ENCODE measurements around a stretch of chr7.

DNA sequence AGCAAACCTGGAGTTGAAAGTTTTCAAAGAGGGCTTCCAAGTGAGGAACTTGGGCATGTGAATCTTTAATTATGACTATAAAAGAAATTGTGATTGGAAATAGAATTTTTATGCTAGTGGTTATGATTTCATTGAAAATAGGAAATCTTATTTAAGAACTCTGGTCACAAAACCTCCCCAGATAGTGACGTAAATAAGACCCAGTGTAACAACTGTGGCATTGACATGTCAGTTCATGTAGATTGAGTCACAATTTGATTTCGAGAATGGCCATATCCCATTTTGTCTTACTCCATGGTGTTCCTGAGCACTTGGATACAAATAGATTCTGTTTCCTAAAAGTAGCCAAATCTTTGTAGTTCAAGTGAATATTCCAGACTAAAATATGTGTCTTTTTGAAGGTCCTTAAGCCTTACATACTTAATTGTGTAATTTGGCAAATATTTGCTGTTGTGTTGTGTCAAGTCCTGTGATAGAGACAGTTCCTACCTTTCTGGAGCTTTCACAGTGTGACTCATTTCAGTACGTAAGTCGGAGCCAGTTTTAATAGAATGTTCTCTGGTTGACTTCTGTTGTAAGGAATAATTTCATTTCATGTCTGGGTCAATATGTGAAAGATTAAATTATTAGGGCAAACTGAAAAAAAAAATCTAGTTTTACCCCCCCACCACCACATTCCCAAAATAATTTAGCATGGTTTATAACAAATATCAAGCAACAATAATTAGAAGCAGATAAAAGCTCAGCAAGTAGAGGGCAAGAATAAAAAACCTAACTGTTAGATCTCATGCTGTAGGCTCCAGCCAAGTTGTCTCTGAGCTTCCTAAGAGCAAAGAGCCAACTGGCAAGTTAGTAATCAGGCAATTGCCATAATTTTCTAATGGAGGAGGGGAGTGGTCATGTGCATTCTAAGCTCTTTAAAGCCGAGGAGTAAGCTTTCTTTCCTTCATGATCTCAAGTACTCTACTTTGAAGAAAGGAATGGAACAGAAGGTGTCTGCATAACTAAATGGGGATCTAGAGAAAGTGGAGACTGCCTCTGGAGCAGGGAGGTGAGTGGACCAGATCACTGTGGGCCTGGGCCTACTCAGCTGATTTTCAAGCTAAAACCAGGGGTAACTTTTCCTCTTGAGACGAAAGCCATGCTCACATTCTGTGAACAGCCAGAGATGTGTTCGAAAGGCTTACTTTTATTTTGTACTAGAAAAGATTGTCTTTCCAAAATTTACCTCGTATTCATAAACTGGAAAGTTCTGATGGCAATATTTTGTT is 37.4 kb upstream of the TOMM7 start:
- PRO-cap, 2 experiments, result no peak in any of the 2 experiments

- PRO-cap, 2 experiments, result no peak in any of the 2 experiments
These were observed 33.4 kb downstream of the HYCC1 start for GRCh38 chr7:22980564-22980967.

DNA sequence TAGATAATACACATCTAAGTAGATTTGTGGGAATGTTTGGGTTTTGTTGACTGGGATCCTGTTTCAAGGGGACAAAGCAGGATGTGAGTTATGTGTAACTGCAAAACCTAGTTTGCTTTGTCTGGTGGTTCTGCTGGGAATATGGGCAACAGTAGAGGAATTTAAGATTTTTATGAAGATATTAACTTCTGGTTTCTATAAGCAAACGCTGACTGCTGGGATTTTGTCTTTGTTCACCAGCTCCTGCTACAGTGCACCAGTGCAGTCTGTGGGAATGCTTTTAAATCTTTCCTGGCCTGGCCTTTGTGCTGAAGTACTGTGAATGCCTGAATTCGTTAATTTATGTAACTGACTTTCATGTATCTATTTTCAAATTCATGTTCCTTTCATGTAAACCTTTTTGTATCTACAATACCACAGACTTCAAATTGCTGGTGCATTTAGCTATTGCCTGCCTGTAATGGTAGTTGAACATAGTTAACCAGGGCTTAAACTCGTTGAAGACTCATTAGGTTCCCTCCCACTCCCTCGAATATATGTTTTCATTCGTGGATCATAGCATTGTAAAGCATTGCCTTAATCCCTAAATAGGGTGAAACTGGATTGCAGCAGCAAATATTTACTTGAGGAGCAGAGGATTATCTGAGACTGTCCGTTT is 1.5 kb downstream of the KLHL7 start:
- PRO-cap, 2 experiments, result no peak in any of the 2 experiments

DNA sequence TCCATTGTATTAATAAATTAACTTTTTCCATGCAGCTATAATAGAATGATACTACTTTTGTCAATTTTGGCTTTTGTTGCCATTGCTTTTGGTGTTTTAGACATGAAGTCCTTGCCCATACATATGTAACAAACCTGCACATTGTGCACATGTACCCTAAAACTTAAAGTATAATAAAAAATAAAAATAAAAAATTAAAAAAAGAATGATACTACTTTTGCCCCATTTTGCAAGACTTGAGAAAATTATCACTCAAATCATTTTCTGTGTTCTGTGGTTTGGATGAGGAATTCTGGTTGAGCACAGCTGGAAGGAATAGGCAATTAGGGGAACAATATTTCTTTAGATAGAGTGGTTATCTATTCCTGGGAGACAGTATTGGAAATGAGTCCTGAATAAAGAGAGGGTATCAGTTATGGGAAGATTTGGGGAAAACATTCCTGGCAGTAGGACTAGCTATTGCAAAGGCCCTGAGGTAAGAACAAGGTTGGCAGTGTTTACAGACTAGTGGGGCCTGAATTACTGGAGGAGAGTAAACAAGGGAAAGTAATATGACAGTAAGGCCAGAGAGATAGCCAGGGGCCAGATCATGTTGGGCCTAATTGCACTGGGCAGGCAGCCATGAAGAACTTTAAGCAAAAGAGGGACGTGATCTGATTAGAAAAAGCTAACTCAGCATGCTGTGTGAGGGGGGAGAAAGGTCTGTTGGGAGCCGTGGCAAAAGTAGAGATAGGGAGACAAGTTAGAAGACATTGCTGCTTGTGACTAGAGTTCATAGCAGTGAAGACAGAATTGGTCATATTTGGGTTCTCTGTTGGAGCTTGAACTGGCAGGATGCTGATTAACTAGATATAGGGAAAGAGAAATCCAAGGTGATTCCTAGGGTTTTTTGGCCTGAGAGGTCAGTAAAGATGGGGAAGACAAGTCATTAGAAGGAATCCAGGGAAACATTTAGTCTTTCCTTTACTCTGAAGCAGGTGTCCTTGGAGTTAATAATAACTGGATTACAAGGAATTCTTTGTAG is 9.1 kb downstream of the NUP42 start:
- PRO-cap, 2 experiments, result no peak in any of the 2 experiments

DNA sequence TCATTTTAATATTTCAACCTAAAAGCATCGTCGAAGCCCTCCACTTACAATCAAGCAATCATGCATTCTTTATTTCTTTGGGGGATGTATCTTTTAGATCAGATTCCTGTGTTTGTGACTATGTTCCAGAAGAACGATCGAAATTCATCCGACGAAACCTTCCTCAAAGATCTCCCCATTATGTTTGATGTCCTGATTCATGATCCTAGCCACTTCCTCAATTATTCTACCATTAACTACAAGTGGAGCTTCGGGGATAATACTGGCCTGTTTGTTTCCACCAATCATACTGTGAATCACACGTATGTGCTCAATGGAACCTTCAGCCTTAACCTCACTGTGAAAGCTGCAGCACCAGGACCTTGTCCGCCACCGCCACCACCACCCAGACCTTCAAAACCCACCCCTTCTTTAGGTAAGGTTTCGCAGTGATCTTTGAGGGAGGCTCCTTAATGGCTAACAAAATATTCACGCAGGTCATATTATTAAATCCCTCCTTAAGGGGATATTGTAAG is 13.8 kb downstream of the GPNMB start:
- PRO-cap, 2 experiments, result no peak in any of the 2 experiments

DNA sequence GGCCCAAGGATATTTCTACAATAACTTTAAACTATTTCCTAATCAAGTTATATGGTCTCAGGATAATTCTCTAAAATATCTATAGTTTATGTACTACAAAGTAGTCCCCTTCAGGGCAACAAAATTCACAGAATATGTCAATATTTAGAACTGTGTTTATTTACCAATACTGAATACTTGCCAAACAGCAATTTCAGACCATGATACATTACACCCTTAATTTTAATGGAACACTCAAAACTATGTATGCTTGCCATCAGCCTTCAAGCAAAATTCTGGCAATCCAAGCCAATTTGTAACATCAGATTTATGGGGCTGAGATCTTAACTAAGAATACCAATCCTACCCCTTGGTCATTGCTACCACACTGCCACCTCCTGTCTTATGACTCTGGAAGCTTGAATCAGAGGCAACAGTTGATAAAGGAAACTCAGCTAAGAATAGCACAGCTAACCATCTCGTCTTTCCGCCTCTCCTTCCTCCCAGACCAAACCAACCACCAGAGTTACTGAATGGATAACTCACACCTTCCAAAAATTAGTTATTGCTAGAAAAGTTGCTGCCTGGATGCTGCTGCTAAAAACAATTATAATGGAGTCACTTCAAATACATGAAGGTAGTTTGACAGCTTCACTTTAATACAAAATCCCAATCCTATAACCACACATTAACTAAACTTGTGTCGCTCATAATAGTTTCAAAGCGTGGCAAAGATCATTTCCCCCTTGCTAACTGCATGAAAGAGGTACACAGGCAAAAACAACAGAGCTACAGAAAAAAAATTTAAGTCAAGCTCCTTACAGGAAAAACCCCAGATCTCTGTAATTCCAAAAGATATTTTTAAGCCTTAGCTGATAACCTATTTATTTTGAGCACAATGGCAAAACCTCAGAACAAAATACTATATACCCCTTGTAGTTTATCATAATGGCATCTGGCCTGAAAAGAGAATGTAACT is 7.4 kb downstream of the IGF2BP3 start:
- PRO-cap, 2 experiments, result no peak in any of the 2 experiments

DNA sequence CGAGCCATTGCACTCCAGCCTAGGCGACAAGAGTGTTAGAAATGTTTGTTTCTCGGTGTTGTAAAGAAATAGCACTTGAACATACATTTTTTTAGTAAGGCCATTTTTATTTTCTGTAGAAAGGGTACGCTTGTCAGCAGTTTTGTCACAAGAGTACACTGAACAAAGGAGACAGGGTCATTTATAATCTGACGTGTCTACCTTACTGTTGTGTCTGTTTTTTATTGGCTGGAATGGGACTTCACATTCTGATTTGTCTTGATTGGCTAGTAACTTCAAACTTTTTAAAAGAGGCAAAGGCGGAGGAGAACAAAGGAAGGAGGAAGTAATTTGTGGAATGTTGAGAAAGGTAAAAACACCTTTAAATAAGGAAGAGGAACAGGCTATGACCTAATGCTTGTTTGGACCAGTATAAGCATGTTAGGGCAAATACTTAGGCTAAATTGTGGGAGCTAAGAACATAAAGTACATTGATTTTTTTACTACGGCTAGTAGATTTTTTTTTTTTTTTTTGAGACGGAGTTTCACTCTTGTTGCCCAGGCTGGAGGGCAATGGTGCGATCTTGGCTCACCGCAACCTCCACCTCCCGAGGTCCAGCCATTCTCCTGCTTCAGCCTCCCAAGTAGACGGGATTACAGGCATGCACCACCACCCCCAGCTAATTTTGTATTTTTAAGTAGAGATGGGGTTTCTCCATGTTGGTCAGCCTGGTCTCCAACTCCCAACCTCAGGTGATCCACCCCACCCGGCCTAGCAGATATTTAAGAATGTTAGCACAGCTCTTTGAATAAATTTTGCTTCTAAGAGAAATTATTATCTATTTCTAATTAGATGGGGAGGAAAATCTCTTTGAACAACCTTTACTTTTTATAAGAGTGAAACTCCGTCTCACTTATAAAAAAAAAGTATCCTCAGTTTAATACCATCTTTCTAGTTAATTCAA is 17.9 kb downstream of the TRA2A start:
- PRO-cap, 2 experiments, result no peak in any of the 2 experiments

GRCh38 chr7:23530826-23531299 is 918 bp downstream of the TRA2A start:
- PRO-cap, 2 experiments, result peak in 1 of 2 experiments; most common plus-strand start chr7:23531092 (in 1)

GRCh38 chr7:24284796-24285291 is 854 bp downstream of the NPY start:
- PRO-cap, 2 experiments, result no peak in any of the 2 experiments

GRCh38 chr7:24480428-24480956 is 92.8 kb upstream of the PALS2 start:
- PRO-cap, 2 experiments, result no peak in any of the 2 experiments

DNA sequence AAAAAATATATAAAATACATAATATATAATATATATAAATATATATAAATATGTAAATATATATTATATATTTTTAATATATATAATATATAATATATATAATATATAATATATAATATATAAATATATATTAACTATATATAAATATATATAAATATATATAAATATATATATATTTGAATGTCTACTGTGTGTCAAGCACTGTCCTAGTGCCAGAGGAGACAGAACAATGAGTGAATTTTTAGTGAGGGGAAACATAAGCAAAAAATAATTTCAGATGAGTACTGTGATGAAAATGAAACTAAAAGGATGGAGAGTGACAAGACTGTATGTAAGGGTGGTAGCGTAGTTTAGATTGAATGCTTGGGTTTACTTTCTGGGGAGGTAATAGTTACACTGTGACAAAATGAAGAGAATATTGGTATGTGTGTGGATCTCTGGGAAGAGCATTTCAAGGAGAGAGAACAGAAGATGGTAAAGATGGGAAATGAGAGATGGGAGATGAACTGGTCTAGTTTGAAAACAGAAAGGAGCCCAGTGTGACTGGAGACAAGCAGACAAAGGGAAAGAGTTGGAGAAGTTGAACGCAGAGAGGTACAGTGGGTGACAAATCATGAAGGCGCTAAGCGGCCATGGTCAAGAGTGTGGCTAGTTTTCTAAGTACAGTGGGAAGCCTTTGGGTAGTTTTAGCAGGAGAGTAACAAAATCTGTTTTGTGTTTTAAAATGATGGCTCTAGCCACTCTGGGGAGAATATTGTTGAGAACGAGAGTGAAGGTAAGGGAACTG is 22.4 kb downstream of the PALS2 start:
- PRO-cap, 2 experiments, result no peak in any of the 2 experiments

DNA sequence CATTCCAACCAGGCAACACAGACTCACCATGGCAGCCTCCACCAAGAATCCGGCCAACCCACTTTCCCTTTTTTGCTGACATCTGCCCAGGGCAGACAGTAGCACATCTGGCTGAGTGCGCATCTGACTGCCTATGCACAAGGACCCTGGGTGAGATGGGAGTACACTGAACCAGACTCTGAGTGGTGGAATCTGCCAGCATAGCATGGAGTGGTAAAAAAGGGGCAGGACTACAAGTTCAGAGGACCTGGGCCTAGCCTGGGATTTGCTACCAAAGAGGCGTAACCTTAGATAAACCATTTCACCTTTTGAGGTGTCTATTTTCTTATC is 16.6 kb downstream of the OSBPL3 start:
- PRO-cap, 2 experiments, result no peak in any of the 2 experiments

- PRO-cap, 2 experiments, result no peak in any of the 2 experiments
These were observed 8.0 kb downstream of the CYCS start for GRCh38 chr7:25116964-25117534.

GRCh38 chr7:25454248-25454859 is 226.1 kb upstream of the NPVF start:
- PRO-cap, 2 experiments, result no peak in any of the 2 experiments

DNA sequence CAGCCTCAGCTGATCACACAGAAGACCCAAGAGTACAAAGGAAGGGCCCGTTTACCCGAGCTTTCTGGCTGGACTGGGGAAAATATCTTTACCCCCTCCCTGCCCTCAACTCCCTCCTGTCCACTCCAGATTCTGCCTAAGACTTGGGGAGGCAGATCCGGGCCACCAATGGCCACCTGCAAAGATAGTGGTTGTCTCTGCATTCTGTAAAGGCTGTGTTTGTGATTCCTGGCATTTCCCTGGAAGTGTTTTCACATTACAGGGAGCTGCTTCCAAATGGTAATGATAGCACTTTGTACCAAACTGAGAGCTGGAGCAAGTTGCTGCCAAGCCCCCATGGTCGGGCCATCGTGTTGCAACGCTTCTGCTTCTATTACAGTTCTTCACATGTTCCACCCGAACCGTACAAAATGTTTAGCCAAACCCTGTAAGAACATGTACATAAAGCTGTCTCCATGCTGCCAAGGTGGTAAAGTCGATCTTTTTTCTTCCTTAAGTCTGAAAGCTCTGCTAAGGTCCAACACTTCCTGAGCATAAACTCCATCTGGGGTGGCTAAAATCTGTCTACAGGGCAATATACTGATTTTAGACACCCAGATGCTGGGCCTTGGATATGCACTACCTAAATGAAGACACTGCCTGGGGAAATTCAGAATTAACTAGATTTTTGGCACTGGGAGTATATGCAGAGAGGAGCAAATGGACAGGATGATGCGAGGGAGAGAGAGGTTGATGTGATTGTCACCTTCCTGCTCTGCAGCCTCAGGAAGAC is 397.6 kb upstream of the NFE2L3 start:
- PRO-cap, 2 experiments, result no peak in any of the 2 experiments

- PRO-cap, 2 experiments, result no peak in any of the 2 experiments
These were observed 364.6 kb upstream of the NFE2L3 start for GRCh38 chr7:25787235-25788023.

GRCh38 chr7:25854844-25855504 is 297.0 kb upstream of the NFE2L3 start:
- PRO-cap, 2 experiments, result peak in 1 of 2 experiments; most common plus-strand start chr7:25855325 (in 1); most common minus-strand start chr7:25855131 (in 1)

DNA sequence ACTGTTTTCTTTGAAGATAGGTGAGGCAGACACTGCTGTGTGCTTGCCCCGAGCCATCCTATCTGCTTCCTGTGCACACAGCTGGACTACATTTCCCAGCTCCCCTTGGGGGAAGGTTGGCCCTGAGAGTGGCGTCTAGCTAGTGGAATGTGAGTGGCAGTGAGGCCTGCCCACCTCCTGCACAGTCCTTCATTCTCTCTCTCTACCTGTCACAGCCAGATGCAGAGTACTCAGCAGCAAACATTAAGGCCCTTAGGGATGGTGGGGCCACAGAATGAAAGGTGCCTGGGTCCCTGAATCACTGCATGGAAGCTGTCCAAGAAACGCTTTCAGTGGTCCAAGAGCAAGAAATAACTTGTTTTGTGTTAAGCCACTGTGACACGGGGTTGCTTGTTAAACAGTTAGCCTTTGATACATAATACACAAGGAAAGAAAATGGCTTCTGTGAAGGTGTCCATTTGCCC is 257.7 kb upstream of the NFE2L3 start:
- PRO-cap, 2 experiments, result no peak in any of the 2 experiments

DNA sequence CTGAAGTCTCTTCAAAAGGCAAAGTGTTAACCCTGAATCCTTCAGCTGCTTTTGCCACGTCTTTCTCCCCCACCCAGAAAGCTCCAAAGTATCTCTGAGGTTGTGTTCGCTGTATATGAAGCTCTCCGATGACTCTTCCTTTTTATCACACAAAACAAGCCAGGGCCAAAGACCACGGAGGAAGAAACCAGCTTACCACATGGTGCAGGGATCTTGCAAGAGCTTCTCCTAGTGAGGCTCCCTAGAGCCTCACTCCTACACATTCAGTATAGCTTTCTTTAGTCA is 254.6 kb upstream of the NFE2L3 start:
- PRO-cap, 2 experiments, result no peak in any of the 2 experiments

- PRO-cap, 2 experiments, result no peak in any of the 2 experiments
These were observed 201.7 kb upstream of the NFE2L3 start for GRCh38 chr7:25950172-25950897.

Data from heart right ventricle (tissue), 2 donors.